Measurements from ENCODE around the genes SLC35E2B and MMEL1.

DNA sequence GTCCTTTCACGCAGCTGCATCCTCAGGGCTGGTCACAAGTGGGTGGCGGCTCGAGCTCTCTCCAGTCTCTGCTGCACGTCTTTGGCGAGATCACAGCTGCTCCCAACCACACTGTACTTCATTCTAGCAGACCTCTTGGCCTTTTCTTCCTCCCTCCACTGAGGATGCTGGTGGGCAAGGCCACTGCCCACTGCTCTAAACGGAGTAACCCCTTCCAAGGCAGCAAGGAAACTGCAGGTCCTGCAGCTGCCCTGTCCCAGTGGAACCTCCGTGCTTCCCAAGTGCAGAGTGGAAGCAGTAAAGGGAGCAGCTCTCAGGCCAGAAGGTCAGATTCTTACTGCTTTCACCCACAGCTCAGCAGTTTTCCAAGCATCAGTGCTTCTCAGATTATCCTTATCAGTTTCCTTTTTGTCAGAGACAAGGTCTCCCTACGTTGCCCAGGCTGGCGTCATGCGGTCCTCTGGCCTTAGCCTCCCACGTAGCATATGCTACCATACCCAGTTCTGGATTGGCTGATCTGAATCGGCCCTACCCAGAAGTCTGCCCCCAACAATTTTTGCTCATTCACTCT, 11.1 kb downstream of the CDK11B start:
- PRO-cap: no peak

DNA sequence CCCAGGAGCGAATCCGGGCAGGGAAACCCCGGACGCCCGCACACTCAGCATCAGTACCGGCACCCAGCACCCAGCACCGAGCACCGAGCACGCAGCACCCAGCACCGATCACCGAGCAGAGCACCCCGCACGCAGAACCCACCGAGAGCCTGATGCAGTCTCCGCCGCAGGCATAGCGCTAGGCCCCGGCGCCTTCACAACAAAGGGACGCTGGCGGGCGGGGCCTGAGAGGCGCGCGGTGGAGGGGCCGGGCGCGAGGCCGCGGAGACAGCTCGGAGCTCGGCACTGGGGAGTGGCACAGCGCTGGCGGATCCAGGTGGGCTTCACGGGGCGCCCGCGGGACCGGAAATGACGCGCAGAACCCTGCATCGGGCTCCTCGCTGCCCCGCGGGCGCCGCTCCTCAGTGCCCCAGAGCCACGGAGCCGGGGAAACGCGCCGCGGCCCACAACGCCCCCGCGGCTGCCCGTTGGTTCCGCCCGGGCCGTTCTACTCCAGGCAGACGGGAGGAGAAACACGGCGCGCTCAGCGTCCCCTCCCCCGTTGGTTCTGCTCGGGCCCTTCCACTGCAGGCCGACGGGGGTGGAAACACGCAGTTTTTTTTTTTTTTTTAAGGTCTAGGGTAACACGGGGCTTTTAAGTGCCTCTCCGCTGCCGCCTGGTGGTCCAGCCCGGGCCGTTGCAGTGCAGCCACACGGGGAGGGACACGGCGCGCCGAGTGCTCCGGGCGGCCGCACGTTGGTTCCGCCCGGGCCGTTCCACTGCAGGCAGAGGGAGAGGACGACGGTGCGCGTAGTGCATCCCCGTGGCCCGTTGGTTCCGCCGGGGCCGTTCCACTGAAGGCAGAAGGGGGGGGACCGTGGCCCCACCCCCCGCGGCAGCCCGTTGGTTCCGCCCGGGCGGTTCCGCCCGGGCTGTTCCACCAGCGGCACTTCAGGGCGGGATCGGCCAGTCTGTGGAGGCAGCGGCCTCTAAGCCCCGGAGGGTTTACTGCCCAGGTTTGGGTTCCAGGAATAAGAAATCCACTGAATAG, at the start of gene SLC35E2B:
Gene SLC35E2B, minus strand, starts transcription at position 489 of the 1,031 bp plus-strand sequence.
- PRO-cap: unidirectional peak, minus-strand start at position 549 of the sequence

- PRO-cap: no peak
These were observed 44.7 kb downstream of the GNB1 start for GRCh38 chr1:1845988-1846793.

GRCh38 chr1:1874682-1875107, 16.2 kb downstream of the GNB1 start:
- PRO-cap: no peak

GRCh38 chr1:1954699-1955213, 35.7 kb upstream of the TMEM52 start:
- PRO-cap: no peak

GRCh38 chr1:2037530-2038016, 12.6 kb upstream of the PRKCZ start:
- PRO-cap: no peak

GRCh38 chr1:2154799-2155642, 39.6 kb downstream of the FAAP20 start:
- PRO-cap: no peak

DNA sequence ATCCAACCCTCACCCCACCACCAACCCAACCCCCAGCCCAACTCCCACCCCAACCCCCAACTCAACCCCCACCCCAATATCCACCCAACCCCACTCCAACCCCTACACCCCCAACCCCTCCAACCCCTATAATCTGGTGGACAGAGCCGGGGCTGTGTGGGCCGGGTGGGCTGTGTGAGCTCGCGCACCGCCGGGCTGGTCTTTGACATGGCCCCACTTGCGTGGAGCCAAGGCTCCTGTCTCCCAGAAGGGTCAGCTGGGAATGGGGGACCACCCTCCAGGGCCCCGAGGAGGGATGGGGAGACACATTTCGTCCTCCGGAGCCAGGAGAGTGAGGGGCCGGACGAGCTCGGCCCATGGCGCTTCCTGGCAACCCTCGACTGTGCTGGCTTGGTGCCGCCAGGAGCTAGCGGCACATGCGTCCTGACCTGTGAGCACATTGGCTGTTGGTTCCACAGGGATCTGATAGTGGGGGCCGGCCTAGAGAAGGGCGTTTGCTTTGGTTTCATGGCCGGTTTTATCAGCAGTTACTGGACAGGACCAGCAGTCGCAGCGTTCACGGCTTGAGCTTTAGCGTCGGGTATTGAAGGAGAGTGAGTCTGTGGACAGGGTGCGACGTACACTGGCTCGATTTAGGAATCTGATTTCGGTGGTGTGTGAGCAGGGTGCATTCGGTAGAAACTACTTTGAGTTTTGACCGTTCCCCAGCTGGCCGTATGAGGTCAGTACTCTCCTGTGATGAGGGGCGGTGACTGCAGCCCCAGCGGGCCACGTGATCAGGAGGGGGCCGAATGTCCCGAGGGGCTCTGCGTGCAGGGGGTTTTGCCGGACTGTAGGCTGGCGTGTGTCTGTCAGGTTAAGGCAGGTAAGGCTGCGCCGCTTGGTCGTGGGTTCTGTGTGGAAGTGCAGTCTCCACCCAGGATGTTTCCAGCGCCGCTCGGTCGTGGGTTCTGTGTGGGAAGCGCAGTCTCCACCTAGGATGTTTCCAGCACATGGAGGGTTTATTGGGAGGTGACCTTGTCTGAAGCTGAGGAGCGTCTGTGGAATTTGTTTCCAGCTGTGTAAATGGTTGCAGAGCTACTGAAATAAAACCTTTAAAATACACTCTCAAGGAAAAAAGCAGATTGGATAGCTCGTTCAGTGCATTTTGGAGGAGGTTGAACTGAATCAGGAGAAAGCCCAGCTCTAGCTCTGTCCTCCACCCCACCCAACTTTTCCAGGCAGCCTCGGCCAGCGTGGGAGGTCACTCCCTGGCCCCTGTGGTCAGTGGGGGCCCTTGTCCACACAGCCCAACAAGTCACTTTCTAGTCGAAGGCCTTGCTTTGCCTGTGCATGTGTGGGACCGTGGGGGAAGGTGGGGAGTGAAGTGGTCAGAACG, 18.6 kb downstream of the FAAP20 start:
- PRO-cap: no peak

GRCh38 chr1:2187589-2188346, 6.8 kb downstream of the FAAP20 start:
- PRO-cap: no peak

- PRO-cap: no peak
These were observed 31.8 kb downstream of the SKI start for GRCh38 chr1:2259597-2260653.

DNA sequence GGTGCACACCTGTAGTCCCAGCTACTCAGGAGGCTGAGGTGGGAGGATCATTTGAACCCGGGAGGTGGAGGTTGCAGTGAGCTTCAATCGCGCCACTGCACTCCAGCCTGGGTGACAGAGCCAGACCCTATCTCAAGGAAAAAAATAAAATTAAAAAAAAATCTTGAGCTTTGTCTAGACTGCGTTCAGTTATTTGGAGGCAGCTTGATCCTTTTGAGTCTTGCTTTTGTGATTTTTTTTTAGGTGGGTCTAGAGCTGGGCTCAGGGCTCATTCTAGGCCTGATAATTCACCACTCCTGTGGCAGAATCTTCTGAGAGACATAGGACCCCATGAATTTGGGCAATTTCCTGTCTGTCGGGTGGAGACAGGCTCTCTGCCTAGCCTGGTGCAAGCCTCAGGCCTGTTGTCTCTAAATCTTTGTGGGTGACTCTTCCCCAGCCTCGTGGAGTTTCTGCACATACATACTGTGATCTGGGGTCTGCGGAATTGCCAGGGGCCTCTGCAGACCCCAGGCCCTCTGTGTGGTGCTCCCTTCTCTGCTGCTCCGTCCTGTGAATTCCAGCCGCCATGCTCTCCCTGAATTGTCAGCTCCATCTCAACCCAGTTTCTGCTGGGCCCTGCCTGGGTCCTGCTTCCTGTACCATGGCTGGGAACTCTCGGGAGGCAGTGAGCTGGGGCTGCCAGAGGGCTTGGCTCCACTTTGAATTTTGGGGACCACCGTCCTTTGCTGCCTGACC, 37.9 kb downstream of the SKI start:
- PRO-cap: no peak

GRCh38 chr1:2298728-2299666, 70.9 kb downstream of the SKI start:
- PRO-cap: no peak

GRCh38 chr1:2313779-2314309, 77.5 kb downstream of the MORN1 start:
- PRO-cap: unidirectional peak, plus-strand start at chr1:2314039

GRCh38 chr1:2314310-2315463, 76.7 kb downstream of the MORN1 start:
- PRO-cap: no peak

GRCh38 chr1:2389943-2390653, 1.3 kb downstream of the MORN1 start:
- PRO-cap: no peak

DNA sequence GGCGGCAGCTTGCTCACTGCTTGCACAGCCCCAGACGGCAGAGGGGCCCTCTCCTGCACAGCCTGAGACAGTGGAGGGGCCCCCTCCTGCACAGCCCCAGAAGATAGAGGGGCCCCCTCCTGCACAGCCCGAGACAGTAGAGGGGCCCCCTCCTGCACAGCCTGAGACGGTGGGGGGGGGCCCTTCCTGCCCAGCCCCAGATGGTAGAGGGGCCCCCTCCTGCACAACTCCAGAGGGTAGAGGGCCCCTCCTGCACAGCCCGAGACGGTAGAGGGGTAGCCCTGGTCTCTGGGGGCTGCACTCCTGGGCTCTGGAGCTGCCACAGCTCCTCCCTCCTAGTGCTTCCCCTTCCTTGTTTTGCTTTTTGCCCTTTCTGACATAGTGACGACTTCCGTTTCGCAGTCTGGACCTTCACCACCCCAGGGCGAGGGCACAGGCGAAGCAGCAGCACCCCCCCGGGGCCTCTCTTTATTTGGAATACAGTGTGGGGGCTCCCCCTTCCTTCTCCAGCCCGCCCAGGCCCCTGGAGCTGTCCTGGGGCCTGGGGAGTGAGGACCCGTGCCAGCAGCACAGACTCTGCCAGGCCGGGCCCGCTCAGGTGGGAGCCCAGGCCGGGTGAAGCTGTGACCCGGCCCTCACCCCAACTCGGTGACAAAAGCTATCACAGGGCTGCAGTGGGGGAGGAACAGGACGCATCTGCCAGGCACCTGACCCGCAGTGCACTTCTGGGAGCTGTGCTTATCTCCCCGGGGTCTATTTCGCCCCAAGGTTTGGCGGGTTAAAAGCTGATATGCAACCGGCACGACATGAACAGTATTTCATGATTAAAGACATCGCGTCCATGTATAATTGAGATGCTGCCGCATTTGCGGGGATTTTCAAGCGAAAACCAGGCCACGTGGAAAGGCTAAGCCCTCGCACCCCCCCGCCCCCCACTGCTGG, 1.1 kb upstream of the PRXL2B start:
- PRO-cap: bidirectional peak, plus-strand start at position 422 of the sequence, minus-strand start at position 359 of the sequence

GRCh38 chr1:2587219-2587742, 704 bp downstream of the PRXL2B start:
- PRO-cap: no peak

DNA sequence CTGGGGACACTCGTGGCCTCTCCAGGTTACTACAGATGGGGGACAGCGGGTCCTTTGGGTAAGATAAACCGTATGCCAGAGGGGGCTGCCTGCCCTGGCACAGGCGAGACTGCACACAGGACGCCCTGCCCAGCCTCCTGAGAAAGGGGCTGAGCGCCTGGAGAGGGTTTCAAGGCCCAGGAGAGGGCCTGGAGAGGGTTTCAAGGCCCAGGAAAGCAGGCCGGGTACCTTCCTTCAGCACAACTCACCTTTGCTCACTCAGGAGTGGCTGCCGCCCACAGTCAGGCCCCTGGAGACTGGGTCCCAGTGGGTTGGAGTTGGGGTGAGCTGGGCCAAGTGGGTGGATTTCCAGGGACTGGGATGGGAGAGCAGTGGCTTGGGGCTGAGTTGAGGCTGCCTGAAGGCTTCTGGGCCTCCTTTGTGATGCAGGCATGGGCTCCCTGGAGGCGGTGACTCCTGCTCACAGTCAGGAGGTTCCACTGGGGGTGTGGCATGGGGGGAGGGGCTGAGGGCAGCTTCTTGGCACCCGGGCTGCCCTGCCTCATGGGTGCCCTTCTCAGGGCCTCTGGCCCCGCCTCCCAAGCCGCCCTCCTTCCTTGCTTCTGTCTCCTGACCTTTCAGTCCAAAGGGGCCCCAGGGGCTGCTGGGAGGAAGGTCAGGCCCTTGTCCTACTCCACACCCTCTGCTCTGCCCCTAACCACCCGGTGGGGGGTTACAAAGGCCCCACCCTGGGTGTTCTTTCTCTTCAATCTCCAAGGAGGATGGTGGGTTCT, at the start of gene MMEL1:
Gene MMEL1, minus strand, starts transcription at position 399 of the 773 bp plus-strand sequence.
- PRO-cap: no peak

DNA sequence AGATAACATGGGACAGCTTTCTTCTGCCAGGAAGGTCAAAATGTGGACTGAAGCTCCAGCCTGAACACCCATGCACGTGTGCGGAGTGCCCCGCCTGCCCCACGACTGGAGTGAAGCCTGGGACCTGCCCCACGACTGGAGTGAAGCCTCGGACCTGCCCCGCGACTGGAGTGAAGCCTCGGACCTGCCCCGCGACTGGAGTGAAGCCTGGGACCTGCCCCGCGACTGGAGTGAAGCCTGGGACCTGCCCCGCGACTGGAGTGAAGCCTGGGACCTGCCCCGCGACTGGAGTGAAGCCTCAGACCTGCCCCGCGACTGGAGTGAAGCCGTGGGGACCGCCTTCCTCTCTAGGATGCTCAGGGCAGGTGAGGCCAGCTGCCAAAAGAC, 61.4 kb upstream of the ACTRT2 start:
- PRO-cap: unidirectional peak, minus-strand start at position 317 of the sequence

- PRO-cap: no peak
These were observed 5.9 kb upstream of the PRDM16 start for GRCh38 chr1:3063010-3063537.